ENCODE data around the gene PPP1R26.

DNA sequence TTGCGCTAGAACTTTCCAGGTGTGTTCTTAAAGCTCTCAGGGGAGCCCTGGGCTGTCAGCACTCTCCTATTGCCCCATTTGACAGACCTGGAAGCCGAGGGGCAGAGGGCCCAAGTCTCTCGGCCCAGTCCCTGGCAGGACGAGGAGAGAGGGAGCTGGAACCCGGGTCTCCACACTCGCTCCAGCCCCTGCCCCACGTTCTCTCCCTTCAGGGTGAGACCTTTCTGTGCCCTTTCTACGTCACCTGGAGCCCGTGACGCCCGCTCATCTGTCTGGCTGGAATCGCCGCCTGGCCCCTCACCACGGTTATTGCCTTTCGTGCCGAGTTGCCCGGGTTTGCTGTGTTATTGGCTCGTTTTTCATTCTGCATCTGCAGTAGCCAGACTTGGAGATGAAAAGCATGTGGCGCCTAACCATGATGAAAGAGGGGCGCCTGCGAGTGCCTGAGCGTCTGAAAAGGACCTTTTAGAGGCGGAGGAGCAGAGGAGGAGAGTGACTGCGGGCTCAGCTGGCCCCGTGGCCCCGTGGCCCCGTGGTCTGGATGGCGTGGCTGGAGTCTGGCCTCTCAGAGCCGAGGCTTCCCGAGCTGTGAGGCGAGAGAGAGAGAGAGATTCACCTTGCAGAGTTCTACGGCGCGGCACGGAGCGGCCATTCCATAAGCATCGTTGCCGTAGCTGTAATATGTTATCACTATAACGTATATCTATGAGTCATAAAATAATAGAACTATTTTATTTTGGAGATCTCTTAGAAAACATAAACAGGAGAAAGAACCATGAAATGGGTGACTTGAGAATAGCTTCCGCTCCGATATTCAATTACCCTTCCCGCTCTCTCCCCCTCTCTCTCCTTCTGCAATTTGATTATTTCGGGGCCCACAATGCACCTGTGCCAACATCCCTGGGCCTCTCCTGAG, 83.7 kb downstream of the WDR5 start:
- PRO-cap: no peak

DNA sequence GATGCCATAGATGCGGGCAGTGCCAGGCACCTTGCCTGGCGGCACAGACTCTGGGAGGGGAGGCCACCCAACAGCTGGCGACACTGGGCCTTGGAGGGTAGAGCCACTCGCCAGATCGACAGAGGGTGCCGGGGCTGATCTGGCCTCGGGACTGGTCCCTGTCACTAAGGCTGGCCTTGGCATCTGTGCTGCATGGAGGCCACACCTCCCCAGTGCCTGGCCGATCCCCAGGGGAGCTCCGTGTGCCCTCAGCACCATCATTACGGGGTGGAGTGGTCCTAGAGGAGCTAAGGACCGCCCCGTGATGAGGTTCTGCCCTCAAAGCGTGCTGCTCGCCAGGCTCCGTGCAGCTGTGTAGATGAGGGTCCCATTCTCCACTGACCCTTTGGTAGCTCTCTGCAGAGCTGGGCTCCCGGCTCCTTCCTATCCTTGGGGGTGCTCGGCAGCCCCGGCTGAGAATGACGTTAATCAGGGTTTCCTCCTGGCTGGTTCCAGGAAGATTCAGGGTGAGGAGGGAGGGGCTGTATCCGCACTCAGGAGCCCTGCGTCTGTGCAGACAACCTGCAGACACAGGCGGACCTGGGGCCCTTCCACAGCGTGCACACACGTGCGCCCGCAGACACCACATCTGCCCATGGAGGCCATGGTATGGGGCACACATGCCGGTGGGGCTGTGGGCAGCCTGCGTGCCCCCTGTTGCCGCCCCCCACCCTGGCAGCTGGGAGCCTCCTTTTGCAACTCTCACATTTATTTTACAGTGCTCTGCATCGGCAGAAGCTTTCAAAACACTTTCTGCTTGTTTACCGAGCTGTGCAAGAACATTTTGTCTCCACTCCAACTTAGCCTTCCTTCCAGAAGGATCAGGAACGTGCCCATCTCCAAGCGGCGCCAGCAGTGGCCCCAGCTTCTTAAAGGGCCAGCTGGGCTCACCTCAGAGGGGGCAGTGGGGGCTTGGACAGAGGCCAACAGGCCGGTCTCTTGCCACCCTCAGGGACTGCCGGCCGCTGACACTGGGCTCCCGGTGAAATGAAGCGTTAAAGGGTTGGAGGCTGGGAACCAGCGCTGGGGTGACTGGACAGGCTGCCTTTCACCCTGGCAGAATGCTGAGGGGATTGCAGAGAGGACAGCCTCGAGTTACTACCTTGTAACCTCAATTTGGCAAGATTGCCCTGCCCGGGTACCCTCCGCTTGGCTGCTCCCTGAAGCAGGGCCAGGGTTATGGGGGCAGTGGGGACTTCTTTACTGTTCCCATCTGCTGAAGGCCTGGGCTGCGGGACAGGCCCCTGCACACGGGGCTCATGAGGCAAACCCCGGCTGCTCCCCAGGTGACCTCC, 95.2 kb downstream of the WDR5 start:
- PRO-cap: no peak

DNA sequence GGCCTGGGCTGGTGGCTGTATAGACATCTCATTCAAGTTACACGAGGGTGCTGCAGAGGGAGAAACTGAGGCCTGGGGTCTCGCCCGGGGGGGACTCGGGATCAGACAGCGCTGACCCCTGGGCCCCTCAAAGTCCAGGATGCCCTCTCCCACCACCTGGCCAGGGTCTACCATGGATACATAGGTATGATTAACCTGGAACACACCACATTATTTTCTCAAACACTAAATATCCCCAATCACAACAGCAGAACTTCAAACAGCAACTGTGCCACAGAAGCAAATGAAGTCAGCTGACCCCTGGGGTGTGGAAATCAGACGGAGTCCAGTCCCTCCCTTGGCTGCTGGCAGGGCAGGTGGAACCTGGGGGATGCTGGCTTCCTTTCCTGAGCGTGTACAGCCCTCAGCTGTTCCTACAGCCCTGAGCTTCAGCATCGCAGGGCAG, 7.5 kb upstream of the RXRA start:
- PRO-cap: no peak

DNA sequence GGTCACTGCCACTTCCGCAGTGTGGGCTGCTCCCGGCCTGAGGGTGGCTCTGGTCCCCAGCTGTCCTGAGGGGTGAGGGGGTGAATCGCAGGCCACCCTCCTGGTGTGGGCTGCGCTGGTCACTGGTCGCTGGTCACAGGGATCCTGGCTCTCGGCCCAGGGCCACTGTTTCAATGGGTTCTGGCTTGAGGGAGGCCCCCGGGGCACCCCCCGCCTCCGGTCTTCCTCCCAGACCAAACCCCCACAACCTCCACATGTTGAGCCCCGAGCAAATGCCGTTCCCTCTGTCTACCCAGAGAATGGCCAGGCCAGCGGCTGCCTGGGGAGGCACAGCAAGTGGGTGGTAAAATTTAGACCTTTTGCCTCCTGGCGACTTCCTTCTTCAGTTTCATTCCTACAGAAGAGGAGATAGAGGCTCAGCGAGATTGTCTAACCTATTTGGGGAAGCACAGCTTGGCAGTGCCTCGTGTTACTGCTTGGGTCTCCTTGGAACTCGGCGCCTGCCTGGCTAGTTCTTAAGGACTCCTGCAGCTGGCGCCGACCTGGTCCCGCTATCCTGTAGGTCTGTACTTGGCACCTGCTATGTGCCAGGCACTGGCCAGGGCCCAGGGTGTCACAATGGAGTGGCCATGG, 48.2 kb downstream of the RXRA start:
- PRO-cap: no peak

GRCh38 chr9:134433430-134434326, 107.4 kb downstream of the RXRA start:
- PRO-cap: no peak

- PRO-cap: unidirectional peak, minus-strand start at chr9:134456185; unidirectional peak, minus-strand start at chr9:134456275; unidirectional peak, plus-strand start at chr9:134456676
Measured at GRCh38 chr9:134455869-134456894, 129.9 kb downstream of the RXRA start.

GRCh38 chr9:134457013-134457339, 130.7 kb downstream of the RXRA start:
- PRO-cap: no peak

DNA sequence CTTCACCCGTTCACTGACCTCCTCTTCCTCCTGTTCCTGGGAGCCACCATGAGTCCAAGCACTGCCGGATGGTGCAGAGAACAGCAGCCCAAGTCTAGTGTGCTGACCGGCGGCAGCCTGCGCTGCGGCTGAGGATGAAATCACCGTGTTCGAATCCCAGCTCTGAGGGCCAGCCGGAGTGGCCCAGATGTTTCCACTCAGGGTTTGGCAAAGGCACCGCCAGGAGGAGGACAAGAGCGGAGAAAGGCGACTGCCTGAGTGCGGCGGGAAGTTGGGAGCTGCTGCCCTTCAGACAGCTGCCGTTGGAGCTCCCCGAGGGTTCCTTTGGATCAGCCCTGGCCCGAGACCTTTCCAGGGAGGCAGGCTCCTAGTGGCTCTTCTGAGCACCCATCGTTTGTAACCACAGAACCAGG, 115.8 kb upstream of the COL5A1 start:
- PRO-cap: unidirectional peak, plus-strand start at position 233 of the sequence

DNA sequence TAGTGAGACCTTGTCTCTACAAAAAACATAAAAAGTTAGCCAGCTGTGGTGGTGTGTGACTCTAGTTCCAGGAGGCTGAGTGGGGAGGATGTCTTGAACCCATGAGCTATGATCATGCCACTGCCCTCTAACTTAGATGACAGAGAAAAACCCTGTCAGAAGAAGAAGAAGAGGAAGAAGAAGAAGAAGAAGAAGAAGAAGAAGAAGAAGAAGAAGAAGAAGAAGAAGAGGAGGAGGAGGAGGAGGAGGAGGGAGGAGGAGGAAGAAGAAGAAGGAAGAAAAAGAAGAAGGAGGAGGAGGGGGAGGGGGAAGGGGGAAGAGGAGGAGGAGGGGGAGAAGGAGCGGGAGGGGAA, 62.2 kb upstream of the COL5A1 start:
- PRO-cap: unidirectional peak, plus-strand start at position 227 of the sequence

- PRO-cap: no peak
Measured at GRCh38 chr9:134842167-134842540, 38.5 kb upstream of the FCN2 start.

DNA sequence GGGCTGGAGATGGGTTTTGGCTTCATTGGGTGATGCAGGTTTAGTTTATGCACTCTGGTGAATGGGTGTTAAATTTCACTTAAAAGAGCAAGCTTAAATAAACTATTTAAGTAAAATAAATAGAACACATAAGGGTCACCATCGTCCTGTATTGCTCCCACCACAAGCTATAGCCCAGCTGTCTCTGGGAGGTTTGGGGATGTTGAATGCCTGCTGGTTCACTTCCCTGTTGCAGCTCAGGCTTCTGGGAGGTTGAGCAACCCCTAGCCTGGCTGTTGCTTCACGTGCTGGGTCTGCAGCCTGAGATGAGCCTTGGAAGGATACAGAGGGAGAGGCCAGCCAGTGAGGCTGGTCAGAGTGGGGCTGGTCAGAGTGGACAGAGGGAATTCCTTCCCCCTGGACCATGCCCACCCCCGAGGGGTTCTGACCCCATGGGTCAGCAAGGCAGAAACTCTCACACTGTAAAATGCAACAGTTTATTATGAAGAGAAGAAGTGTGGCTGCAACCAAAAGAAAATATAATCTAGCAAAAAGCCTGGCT, 4.7 kb upstream of the FCN1 start:
- PRO-cap: no peak

DNA sequence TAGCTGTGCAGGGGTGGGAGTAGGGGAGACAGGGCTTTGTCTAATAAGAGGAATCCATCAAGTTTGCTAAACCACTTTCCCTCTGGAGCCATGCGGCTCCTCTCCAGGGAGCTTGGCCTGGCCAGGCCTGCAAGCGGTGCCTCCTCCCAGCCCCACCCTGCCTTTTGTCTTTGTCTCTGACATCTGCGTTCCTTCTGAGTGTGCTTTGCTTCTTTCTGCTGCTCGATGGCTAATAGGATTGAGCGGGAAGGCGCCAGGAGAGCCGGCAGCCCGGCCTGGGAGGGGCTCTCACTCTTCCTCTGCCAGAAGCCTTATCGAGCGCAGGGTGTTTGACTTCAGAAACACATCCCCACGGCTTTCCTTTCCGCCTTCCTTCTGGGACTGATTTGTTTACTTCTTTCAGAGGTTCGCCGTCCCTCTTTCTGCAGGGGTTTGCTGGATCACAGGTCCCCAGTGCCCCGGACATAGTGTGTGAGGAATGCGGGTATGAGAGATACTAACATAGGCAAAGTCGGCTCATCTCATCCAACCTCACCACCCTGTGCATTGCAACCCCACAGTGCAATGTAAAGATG, 26.8 kb upstream of the FCN1 start:
- PRO-cap: no peak

GRCh38 chr9:134996848-134997414, 79.2 kb upstream of the FCN1 start:
- PRO-cap: no peak

DNA sequence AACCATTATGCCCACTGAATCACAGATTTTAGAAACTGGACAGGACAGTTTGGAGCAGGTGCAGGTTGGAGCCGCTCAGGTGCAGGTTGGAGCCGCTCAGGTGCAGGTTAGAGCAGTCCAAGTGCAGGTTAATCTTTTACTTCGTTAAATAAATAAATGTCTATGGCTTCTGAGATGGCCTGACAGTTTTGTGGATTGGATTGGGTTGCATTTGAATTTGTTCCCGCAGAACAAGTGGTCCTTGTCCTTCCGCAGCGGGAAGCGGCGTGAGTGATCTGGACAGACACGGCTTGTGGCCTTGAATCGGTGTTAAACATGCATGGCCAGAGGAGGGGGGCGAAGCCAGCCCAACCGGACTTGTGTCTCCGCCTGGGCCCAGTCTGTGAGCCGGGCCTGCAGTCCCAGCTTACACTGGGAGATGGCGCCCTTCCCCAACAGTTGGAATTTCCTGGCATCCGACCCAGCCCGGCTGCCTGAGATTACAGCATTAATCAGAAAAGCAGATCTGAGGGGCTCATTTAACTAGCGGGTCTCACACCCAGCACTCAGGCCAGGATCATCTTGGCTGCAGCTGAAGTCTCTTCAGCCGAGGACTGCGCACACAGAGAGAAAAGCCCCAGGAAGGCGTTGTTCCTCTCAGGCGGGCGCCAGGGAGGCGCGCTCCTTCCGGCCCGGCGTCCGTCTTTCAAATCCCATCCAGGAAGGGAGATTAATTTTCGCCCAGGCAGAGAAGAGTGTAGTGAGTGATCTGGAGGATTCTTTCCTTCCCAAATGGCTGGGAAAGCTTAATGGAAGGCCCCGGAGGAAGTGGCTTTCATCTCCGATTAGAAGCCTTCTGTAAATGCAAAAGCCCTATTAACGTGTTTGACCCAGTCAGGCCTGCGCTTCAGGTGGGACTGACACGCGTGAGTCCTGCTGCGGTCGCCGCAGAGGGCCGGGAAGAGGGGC, 1.4 kb upstream of the OLFM1 start:
- PRO-cap: no peak

- PRO-cap: no peak
Measured at GRCh38 chr9:135126461-135126877, 39.0 kb downstream of the OLFM1 start.

- PRO-cap: bidirectional peak, plus-strand start at chr9:135479159, minus-strand start at chr9:135479023
Measured at GRCh38 chr9:135478726-135479354, 742 bp upstream of the PPP1R26 start.

DNA sequence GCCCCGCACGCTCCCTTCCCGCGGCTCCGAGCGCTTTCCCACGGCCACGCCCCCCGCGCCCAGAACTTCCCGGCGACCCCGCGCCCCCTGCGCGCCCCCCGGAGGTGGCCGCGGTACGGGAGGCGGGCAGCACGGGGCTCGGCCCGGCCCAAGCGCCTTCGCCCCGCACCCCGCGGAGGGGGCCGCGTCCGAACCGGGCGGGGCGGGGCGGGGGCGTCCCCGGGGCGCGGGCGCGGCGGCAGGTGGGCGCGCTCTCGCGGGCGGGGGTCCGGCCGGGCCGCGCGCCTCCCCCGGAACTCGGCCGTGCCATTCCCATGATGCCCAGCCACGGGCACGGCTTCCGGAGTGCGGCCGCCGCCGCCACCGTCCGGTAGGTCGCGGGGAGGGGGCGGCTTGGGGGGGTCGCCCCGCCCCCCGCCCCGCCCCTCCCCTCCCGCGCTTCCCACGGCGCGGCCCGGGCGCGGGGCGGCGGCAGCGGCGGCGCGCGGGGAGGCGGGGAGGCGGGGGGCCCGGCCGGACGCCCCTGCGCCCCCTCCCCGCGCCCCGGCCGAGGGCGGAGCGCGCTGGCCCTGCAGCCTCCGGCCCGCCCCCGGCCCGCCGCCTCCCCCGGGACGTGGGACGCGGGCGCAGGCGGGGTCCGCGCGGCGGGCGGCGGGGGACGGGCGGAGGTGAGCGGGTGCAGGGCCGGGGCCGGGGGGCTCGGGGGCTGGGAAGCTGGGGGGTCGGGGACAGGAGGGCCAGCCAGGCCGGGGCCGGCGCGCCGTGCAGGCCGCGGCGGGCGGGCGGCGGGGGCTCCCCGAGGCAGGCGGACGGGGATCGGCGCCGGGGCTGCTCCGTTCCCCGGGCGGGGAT, at the start of gene PPP1R26:
PPP1R26 (plus strand) TSS at position 428 of the 852 bp plus-strand sequence.
- PRO-cap: bidirectional peak, plus-strand start at position 445 of the sequence, minus-strand start at position 335 of the sequence

- PRO-cap: no peak
Measured at GRCh38 chr9:135818858-135819583, 88.3 kb downstream of the CAMSAP1 start.

- PRO-cap: no peak
Measured at GRCh38 chr9:135902898-135903341, 4.4 kb downstream of the CAMSAP1 start.

- PRO-cap: no peak
Measured at GRCh38 chr9:135911352-135912471, 4.4 kb upstream of the CAMSAP1 start.

Data from jejunum (tissue), 1 donor.